Occipital lobe (tissue), 2 donors: ENCODE measurements around a stretch of chr9.

GRCh38 chr9:131398123-131398893 is 4.4 kb downstream of the PRRC2B start:
- RAMPAGE, long total RNA = no peak

DNA sequence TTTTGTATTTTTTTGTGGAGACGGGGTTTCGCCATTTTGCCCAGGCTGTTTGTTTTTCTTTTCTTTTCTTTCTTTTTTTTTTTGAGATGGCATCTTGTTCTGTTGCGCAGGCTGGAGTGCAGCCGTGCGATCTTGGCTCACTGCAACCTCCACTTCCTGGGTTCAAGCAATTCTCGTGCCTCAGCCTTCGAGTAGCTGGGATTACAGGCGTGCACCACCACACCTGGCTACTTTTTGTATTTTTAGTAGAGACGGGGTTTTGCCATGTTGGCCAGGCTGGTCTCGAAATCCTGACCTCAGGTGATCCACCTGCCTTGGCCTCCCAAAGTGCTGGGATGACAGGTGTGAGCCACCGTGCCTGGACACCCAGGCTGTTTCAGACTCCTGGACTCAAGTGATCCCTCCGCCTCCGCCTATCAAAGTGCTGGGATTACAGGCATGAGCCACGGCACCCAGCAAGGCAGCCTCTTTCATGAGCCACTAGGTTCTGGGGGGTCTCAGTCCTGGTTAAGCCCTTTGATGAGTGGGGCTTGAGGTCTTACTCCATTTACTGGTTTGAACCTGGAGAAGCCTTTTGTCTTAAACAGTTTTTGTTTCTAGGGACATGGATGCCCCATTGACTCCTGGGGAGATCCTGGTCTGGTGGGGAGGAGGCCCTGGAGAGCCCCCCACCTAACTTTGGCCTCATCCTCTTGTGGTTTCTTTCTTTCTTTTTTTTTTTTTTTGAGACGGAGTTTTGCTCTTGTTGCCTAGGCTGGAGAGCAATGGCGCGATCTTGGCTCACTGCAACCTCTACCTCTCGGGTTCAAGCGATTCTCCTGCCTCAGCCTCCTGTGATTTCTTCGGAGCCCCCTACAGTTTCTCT is 6.6 kb downstream of the PRRC2B start:
- RAMPAGE, long total RNA = no peak

GRCh38 chr9:131402142-131402581 is 8.3 kb downstream of the PRRC2B start:
- RAMPAGE, long total RNA = no peak

- RAMPAGE, long total RNA = no peak
These were observed 16.2 kb downstream of the PRRC2B start for GRCh38 chr9:131409855-131410755.

DNA sequence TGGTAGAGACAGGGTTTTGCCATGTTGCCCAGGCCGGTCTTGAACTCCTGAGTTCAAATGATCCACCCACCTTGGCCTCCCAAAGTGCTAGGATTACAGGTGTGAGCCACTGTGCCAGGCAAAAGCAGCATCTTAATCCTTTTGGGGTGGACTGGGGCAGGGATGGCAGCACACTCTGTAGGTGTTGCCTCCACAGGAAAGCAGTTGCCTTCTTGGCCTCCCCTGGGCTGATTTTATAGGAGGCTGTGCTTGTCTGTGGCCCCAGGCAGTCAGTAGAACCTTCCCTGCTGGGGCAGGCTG is 49.7 kb downstream of the PRRC2B start:
- RAMPAGE, long total RNA = no peak

GRCh38 chr9:131554775-131555226 is 9.5 kb downstream of the PRRT1B start:
- RAMPAGE, long total RNA = no peak

- RAMPAGE, long total RNA = no peak
These were observed 43.4 kb downstream of the PRRT1B start for GRCh38 chr9:131588611-131589223.

- RAMPAGE, long total RNA = no peak
These were observed 57.8 kb downstream of the PRRT1B start for GRCh38 chr9:131603027-131603605.

DNA sequence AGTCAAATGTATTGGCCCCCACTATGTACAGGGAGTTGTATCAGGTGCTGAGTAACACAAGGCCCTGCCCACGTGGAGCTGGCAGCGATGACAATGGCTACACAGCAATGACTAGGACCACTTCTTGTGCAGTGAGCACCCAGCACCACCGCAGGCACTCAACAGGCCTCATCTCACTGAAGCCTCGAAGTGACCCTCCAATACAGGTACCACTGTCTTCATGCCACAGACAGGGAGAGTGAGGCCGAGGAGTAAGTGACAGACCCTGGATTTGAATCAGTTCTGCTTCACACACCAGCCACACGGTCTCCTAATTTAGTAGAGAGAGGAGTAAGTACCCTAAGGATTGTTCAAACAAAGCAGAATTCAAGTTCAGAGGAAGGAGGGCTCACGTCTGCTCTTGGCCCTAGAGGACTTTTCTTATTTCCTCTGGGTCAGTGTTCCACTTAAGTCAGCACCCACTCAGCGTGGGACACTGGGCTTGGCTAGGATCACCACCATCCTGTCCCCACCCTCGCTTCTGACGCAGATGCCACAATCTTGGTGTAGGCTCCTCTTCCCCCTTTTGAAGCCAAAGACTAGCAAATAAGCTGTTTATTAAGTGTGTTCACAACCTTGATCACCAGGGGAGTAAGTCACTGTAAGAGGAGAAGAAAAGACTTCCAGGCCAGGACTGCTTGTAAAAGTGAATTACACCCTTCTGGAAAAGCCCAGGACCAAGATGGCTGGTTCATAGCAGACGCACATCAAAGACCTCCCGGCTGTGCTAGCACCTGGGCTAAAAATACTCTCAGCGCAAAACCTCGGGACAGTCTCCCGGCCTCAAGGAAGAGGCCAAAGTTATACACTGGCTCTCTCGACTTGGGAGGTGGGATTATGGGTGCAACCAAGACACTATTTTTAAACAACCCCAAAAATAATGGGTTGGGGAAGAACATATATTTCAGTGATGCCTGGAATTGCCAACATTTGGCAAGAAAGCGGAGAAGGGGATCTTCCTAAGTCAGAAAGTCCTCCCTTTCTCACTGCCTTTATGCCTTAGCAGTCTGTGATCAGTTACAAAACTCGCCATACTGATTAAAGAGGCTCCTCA is 69.7 kb downstream of the RAPGEF1 start:
- RAMPAGE, long total RNA = no peak

GRCh38 chr9:131685591-131686071 is 54.2 kb downstream of the RAPGEF1 start:
- RAMPAGE, long total RNA = no peak

GRCh38 chr9:131736094-131736819 is 3.6 kb downstream of the RAPGEF1 start:
- RAMPAGE, long total RNA = no peak

GRCh38 chr9:132243296-132243865 is 81.5 kb downstream of the NTNG2 start:
- RAMPAGE, long total RNA = no peak

DNA sequence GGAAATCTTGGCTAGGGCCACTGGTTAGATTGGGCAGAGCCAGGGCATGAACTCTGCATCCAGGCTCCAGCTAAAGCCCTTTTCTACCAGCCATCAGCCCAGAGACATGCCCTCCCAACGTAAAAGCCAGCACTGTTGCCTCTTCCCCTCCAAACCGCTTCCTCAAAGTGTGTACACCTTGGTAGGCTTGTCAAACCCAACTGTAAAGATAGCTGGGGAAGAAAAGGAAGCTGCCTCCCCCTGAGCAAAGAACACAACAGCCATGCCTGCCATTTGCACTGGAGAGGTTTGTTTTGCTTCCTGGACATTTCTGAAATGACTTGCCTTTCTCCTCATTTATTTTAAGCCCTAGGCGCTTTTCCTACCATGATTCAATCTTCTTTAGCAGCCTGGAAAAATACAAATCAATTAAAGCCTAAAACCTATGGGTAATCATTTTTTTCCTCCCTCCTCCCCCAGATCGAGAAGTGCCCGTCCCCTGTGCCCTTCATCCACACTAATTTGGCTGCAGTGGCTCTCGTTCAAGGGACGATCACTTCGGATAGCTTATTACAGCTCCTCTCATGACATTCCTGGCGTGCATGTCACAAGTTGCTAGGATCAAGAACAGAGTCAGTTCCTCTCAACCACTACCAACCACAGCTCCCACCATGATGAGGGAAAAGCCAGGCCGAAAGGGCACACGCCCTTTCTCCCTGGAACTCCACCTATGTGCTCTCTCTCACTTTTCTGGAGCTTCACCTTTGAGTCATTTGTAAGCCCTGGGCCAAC is 1.3 kb downstream of the SPACA9 start:
- RAMPAGE, long total RNA = no peak

DNA sequence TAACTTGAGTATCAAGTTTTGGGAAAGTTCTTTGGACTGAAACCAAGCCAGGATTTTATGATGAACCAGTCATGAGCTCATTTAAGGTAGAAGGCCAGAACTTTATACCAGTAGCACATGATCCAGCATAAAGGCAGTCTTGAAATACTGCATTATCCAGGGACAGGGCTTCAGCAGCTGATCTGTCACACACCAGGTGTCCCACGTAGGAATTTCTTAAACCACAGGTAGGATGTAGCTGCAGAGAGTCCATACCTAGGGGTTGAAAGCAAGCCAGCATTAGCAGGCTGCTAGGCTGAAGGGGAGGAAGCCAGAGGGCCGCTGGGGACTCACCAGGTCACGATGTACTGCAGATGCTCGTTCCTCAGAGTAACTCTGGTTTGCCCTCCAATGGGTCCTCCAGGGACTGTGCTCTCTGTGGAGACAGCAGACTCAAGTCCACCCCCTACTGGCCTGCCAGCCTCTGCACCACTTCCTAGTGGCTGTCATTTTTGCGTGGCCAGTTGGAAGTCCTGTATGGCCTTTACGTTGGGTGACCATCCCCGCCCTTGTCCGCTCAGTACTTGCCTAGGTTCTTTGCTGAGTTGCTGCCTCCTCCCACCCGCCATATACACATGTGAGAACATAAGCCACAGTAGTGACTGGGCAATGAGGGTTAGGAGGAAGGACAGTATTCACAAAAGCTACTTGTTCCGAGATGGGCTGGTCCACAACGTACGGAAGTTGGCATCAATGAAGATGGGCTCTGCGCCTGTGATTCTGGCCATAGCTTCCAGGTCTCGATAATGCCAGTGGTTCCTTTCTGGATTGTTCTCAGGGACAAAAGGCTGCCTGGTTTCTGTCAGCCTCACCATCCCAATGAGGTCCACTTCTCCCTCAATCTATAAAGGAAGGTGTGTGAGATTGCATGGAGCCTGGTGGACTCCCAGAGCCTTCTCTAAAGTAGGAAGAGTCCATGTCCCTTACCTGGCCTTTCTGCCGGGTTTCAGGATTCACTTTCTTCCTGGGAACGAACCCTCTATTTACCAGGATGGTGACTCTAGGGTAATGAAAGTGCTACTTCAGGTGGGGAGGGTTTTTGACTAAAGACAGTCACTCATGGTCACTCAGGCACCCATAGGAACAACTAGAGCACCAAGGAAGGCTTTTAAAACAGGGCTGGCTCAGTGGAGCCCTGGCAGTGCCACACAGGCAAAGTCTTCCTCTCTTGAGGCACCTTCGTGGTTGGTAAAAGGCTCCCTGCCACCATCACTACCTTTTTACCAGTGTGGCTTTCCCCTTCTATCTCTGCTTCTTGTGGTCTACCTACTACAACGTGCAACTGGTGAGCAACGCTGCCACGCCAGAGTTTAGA is 4.1 kb downstream of the SURF1 start:
- RAMPAGE, long total RNA = no peak

GRCh38 chr9:133356781-133357094 is 388 bp downstream of the SURF2 start:
- RAMPAGE, long total RNA = no peak

DNA sequence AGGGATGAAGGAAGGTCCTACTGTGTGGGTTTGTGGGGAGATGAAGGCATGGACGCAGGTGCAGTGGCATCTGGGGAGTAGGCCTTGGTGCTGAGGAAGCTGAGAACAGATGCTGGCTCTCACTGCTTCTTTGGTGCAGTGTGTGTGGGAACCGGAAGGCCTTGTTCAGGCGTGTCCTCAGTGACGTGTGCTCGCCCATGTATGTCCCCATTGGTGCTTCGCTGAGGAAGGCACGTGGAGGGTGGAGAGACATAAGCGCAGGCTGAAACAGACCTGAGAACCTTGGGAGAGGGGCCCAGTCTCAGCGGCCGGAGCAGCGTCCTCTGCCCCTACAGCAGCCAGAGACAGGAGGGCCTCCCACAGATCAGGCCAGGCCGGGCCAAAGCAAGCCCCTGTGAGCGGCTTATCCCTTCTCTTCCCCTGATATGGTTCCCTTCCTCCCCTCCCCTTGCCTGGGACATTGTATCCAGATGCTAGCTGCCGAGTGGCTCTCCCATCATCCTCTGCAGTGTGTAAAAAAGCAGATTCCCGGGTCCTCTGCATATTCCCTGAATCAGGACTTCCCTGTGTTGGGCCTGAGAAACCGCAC is 18.8 kb upstream of the CACFD1 start:
- RAMPAGE, long total RNA = no peak

GRCh38 chr9:133539072-133539884 is 4.8 kb downstream of the ADAMTSL2 start:
- RAMPAGE, long total RNA = no peak

GRCh38 chr9:133545393-133546201 is 11.1 kb downstream of the ADAMTSL2 start:
- RAMPAGE, long total RNA = no peak

DNA sequence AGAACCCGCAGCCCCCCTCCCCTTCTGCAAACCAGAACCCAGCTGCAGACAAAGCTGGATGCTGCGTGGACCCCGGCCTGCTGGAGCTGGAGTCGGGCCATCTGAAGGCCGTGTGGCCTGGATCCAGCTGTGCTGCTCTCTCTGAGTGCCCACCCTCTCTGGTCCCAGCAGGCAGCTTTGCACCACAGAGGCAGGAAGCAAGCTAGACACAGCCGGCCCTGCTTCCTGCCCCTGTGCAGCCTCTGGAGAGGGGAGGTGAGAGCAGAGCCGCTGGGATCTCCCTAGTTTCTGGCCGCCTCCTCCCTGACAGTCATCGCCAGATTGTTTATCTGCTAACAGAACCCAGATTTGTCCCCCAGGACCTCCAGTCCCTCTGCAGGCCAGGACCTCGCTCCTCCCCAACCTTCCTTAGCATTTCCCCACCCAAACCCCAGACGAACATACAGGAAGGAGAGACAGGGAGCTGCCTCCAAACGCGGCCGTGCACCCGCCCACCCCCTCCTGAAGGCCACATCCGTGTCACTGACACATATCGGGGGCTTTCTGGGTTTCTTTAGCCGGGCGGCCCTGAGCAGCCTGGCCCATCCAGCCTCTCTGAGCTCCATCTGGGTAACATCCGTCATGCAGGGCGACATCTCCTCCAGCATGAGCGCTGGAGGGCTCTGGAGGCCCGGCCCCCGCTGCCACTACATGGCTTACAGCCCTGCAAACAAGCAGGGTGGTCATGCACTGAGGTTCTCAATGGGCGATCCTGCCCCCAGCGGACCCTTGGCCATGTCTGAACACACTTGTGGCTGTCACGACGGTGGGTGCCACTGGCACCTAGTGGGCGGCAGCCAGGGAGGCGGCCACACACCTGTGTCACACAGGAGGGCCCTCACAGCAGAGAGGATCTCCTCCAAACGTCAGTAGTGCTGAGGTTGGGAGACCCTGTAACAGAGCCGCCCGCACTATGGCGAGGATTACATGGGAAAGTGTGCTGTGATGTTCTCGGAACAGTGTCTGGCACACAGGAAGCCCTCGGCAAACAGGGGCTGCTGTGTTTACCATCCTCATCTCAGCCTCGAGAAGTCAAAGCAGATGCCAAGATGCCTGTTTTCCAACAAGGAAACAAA is 47.6 kb downstream of the DBH start:
- RAMPAGE, long total RNA = no peak

DNA sequence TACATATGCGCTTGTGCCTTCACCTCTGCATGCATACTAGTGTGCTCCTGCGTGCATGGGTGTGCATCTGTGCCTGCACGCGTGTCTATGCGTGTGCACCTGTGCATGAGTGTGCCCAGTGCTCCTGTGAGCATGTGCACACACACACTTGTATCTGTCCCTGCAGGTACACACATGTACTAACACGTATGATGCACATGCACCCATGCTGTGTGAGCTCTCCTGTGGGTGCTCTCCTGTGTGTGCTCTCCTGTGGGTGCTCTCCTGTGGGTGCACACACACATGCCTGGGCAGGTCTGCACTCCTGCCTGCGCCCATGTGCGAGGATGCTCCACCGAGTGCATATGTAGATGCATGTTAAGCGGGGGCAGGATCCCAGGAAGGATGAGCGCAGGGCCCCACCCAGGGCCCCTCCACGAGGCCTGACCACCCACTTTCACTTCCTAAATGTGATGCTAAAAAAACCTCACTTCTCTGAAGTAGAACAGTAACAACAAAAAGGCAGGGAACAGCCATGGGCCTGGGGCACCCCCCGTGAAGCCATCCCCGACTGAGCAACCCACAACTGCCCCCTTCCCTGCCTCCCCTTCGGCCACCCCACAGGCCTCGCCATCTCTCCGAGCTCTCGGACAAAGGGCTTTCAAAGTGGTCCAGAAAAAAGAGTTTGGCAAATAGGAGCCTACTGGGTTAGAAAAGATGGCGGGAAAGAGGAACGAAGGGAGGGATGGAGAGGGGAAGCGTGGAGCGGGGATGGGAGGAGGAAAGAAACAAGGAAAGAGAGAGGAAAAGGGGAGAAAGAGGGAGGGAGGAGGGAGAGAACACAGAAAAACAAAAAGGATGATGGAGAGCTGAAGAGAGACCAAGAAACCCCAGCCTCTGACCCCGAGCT is 48.2 kb upstream of the SARDH start:
- RAMPAGE, long total RNA = no peak